ENCODE measurements around the genes ZNF791 and C19orf53.

DNA sequence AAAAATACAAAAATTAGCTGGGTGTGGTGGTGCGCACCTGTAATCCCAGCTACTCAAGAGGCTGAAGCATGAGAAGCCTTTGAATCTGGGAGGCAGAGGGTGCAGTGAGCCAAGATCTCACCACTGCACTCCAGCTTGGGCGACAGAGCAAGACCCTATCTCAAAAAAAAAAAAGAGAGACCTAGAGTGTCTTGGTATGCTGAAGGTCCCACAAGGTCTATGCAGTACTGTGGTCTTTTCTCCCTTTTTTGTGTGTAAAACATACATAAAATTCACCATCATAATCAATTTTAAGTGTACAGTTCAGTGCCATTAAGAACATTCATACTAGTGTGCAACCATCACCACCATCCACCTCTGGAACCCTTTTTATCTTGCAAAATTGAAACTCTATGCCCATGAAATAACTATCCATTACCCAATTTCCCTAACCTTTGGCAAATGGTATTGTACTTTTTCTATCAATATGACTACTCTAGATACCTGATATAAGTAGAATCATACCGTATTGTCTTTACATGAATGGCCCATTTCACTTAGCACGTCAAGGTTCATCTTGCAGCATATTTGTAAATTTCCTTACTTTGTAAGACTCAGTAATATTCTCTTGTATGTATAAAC lies 26.9 kb downstream of the ZNF564 start:
- RRBS, result no CpG with 5 or more reads among the region's 4 CpGs

GRCh38 chr19:12610400-12611657 lies at the start of gene ZNF791:
ZNF791 (plus strand) TSS chr19:12610920.
- RRBS, result under 1% methylated on average over 11 of the region's 75 CpGs

GRCh38 chr19:12668023-12668466 lies 1.2 kb downstream of the WDR83OS start:
- RRBS, result no CpG with 5 or more reads among the region's 6 CpGs

- RRBS, result no CpG with 5 or more reads among the region's 18 CpGs
These were observed 11.4 kb downstream of the BEST2 start for GRCh38 chr19:12762811-12763603.

DNA sequence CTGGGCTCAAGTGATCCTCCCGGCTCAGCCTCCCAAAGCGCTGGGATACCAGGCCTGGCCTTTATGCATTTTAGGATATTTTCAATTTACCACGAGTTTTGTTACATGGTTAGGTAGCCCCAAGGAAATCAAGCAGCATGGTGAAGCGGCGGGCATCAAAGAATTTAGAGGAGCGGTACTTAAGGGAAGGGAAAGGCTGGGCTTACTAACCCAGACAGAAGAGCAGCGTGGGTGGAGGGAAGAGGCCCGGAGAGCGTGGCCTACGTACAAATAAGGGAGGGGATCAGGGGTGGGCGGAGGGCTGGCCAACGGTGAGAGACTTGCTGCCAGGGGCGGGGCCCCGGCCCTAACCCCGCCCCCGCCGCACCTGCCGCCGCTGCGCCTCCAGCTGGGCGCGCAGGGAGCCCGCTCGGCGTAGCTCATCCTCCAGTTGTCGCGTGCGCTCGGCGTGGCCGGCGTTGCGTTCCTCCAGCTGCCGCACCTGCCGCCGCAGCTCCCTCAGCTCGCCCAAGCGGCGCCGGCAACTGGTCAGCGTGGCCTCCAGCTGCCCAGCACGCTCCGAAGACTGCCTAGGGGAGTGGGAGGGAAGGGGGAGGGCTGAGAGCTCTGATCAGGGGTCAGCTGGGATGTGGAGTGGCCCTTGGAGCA lies 5.7 kb downstream of the HOOK2 start:
- RRBS, result 15% methylated on average over 13 of the region's 43 CpGs

DNA sequence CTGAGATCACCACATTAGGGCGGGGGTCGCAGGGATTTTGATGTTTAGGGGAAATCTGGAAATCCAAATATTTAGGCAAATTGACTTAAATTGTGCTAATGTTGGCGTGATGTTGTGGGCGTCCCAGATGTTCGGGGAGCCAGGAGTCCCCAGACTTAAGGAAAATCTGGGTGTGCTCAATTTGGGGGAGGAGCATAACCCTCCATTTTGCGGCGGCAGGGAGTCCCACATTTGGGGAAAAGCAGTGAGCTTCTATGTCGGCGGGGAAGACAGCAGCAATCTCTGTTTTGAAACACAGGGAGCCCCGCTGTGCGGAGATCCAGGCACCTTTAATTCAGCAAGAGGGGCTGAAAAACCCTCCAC lies 3.3 kb upstream of the HOOK2 start:
- RRBS, result no CpG with 5 or more reads among the region's 11 CpGs

- RRBS, result no CpG with 5 or more reads among the region's 14 CpGs
These were observed 1.1 kb upstream of the CALR start for GRCh38 chr19:12937219-12937718.

GRCh38 chr19:12985680-12986268 lies 9.5 kb upstream of the NFIX start:
- RRBS, result no CpG with 5 or more reads among the region's 18 CpGs

DNA sequence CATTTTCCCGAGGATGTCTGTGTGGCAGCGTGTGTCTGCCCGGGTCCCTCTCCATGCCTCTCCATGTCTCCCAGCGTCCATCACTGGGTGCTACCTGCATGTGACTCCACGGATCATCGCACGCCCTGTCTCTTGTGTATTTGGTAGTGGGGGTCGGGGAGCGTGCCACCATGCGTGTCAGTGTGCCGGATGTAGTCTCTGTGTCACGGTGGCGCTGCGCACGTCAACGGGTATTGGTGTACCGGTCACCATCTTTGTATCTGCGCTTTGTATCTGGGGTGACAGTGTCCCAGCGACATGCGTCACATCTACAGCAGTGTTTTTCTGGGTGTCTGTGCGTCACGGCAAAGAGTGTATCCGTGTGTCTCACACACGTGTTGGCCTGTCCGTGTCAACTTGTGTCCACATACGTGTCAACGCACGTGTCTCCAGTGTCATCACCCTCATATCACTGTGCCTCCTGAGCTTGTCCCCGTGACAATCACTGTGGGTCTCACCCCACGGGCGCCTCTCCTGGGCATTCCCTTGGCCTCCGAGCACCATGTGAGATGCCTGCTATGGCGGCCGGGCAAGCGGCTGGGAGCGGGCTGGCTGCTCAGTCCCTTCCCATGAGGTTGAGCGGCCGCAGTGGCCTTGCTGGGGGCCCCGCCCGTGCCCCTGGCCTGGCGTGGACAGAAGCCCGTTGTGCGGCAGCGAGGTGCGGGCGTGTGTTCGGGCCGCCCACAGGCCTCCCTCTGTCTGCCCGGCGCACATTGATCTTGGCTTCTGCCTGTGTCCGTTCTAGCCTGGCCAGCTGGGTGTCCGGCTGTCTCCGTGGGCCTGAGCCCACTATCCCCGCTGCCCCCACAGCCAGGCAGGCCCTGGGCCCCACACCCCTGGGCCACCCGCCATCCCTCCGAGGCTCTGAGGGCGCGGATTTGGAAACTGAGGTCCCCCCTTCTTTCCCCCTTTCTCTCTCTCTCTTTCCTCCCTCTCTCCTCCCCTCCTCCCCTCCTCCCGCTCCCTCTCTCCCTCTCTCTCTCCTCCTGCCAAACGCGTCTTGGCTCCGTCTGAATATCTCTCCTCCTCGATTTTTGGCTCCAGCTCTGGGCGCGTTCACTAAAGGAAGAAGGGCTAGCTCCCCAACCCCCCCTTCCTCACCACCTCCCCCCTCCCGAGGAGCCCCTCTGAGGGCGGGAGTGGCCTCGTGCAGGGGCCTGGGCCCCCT lies 6.4 kb downstream of the NFIX start:
- RRBS, result 67% methylated on average over 11 of the region's 68 CpGs

- RRBS, result 56% methylated on average over 6 of the region's 16 CpGs
These were observed 21.7 kb downstream of the NFIX start for GRCh38 chr19:13016978-13017459.

DNA sequence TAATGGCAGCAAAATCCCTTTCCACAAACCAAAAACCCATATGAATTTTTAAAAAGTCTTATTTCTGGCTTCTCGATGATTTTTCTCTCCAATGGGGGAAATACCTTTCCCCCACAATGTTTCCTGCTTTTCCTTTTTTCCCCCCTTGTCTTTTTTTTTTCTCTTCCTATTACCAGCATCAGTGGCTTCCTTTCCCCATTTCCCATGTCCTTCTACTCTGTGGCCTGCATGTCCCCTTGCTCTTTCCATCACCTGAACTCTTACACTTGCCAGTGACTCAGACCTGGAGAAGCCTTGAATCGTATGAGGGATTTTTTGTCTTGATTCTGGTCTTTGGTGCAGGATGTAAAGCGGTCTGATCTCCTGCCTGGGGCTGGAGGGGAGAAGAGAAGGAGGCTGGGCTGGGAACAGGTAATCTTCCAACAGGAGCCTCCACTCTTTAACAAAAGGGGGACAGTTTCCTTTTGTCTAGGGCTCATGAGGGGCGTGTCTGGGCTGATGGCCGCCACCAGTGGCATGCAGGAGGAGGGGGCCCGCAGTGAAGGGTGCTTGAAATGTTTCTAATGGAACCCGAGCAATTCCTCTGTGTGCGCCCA lies 24.6 kb downstream of the NFIX start:
- RRBS, result no CpG with 5 or more reads among the region's 8 CpGs

DNA sequence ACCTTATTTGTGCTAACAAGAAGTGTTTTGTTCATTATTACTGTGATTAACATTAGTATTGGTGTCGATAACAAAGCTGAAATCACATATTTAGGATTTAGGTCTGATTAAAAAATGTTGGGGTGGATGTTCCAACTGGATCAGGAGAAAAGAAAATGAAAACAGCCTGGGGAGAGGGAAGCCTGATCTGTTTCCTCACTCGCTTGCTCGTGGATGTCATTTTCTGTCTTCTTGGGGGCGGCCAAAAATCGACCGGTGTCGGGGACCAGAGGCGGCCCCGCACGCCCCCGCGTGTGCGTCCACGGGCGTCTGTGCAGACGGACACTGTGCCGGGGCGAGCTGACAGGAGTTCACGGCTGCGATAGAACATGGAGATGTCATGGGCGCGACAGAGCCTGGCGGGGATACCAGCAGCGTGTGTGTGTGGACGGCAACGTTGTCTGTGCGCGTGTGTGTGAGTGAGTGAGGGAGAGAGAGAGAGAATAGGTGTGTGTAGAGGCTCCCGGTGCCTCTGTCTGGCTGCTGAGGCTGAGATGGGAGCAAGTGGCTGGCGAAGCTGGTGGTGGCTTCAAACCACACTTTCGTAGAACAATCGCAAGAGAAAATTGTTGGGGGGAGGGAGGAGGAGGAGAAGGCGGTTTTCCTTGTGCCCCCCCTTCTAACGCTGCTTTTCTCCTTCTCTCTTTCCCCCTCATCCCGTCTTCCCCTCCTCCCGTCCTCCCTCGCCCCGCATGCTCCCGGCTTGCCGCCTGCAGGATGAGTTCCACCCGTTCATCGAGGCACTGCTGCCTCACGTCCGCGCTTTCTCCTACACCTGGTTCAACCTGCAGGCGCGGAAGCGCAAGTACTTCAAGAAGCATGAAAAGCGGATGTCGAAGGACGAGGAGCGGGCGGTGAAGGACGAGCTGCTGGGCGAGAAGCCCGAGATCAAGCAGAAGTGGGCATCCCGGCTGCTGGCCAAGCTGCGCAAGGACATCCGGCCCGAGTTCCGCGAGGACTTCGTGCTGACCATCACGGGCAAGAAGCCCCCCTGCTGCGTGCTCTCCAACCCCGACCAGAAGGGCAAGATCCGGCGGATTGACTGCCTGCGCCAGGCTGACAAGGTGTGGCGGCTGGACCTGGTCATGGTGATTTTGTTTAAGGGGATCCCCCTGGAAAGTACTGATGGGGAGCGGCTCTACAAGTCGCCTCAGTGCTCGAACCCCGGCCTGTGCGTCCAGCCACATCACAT lies 29.4 kb downstream of the NFIX start:
- RRBS, result 27% methylated on average over 15 of the region's 75 CpGs

DNA sequence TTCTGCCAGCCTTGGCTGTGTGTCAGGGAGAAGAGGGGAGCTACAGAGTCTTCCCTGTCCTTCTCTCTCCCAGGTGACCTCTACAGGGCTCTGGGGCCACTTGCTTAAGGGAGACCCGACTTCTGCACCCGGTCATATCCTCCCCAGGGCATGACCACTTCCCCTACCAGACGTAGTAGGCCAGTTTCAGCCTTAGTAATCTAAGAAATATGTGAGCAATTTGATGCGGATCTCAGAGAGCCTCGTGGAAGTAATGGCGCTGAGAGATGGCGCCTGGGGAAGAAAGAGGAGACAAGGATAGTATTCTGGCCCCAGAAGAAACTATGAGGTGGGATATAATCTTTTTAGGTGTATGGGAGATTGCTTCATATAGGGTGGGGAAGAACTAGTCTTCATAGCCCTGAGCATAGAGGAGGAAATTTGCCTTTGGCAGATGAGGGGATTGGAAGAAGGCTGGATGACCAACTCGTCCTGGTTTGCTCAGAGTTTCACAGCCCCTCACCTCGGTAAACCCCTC lies 42.0 kb downstream of the NFIX start:
- RRBS, result no CpG with 5 or more reads among the region's 9 CpGs

GRCh38 chr19:13044458-13045259 lies 49.4 kb downstream of the NFIX start:
- RRBS, result 44% methylated on average over 2 of the region's 15 CpGs

DNA sequence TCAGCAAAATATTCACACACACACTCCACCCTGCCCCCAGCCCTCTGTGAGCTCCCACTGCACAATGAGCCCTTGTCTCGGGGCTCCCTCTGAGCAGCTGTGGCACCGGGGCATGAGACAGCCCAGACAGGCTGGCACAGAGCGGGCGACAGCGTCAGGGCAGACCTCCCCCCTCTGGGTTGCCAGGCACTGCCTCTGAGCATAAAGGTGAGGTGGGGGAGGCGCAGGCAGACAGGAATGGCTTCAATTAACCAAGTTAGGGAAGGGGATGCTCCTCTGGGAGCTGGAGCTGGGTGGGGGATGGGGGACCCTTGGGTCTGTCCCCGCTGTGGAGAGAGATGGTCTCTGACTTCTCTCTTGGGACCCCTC lies 30.4 kb downstream of the LYL1 start:
- RRBS, result no CpG with 5 or more reads among the region's 7 CpGs

- RRBS, result no CpG with 5 or more reads among the region's 15 CpGs
These were observed 7.9 kb downstream of the LYL1 start for GRCh38 chr19:13094679-13095295.

- RRBS, result no CpG with 5 or more reads among the region's 12 CpGs
These were observed 635 bp upstream of the TRMT1 start for GRCh38 chr19:13117156-13117593.

DNA sequence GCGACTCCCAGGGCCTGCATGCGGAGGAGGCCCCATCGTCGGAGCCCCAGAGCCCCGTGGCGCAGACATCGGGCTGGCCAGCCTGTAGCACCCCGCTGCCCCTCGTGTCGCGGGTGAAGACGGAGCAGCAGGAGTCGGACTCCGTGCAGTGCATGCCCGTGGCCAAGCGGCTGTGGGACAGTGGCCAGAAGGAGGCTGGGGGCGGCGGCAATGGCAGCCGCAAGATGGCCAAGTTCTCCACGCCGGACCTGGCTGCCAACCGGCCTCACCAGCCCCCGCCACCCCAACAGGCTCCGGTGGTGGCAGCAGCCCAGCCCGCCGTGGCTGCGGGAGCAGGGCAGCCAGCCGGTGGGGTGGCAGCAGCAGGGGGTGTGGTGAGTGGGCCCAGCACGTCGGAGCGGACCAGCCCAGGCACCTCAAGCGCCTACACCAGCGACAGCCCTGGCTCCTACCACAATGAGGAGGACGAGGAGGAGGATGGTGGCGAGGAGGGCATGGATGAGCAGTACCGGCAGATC lies 14.5 kb downstream of the STX10 start:
- RRBS, result 92% methylated on average over 5 of the region's 36 CpGs

GRCh38 chr19:13461450-13462042 lies 44.7 kb downstream of the CACNA1A start:
- RRBS, result no CpG with 5 or more reads among the region's 13 CpGs

DNA sequence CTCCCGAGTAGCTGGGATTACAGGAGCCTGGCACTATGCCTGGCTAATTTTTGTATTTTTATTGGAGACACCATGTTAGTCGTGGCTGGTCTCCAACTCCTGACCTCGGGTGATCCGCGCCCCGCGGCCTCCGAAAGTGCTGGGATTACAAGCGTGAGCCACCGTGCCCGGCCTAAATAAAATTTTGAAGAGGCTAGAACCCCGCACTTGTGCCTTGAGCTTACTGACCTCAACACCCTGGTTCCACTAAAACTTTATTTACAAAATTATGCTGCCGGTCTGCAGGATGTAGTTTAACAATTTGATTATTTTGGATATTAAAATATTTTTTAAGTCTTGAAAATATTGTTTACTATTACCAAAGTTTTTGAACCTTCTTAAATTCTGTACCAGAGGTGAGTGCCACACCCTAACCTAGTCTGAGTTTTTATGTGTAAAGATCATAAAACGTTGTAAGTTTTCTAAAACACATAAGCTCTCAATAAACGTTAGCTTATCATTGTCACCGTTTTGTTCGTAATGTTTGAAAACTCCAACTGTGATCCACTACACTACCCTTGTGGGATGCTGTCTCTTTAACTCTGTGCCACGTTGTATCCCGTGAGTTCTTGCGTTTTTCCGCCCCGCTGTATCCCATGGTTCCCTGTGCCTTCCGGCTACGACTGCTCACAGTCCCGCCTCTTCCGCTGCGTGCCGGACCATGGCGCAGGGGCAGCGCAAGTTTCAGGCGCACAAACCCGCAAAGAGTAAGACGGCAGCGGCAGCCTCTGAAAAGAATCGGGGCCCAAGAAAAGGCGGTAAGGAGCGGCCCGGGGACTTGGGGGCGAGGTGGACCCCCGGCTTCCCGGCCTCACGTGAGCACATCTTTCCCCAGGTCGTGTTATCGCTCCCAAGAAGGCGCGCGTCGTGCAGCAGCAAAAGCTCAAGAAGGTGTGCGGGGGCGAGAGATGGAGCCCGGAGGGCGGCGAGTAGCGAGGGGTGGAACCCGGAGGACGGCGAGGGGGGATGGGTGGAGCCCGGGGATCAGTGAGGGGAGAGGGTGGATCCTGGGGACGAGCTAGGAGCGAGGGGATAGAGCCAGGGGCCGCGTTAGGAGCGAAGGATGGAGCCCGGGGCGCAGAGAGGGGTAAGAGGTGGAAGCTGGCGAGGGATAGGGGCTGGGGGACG lies at the start of gene C19orf53:
Gene C19orf53, plus strand, starts transcription at position 679 of the 1,167 bp plus-strand sequence.
- RRBS, result 2% methylated on average over 12 of the region's 67 CpGs